UCH-1 (cell line): ENCODE measurements around a stretch of chr5.

- RRBS: no CpG with 5 or more reads among the region's 7 CpGs
Measured at GRCh38 chr5:180805148-180805643, 2.6 kb upstream of the MGAT1 start.

- RRBS: no CpG with 5 or more reads among the region's 7 CpGs
Measured at GRCh38 chr5:180808480-180809120, 6.0 kb upstream of the MGAT1 start.

- RRBS: no CpG with 5 or more reads among the region's 2 CpGs
Measured at GRCh38 chr5:180826004-180826493, 23.4 kb upstream of the MGAT1 start.

DNA sequence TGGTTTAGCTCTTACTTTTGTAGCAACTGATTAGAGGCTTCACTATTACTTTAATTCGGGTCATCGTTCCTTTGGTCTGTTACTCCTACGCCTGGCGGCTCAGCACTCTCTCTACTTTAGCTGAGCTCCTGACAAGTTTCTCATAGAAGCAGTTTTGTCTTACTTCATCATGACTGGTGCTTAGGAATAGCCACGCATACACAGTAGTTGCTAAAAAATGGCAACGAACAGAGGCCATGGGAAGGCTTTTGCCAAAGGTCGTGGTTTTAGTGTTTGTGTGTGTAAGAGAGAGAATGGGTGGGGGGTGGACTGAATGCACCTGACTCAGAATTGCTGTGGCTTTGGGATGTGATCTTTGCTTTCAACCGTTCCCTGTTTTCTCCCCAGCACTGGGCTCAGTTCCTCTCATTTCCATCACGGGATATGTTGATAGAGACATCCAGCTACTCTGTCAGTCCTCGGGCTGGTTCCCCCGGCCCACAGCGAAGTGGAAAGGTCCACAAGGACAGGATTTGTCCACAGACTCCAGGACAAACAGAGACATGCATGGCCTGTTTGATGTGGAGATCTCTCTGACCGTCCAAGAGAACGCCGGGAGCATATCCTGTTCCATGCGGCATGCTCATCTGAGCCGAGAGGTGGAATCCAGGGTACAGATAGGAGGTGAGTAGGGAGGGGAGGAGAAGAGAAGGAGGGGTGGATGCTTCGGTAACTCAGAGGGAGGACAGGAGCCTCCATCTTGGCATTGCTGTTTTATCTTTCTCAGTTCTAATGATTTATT lies 12.2 kb downstream of the BTNL8 start:
- RRBS: no CpG with 5 or more reads among the region's 18 CpGs

DNA sequence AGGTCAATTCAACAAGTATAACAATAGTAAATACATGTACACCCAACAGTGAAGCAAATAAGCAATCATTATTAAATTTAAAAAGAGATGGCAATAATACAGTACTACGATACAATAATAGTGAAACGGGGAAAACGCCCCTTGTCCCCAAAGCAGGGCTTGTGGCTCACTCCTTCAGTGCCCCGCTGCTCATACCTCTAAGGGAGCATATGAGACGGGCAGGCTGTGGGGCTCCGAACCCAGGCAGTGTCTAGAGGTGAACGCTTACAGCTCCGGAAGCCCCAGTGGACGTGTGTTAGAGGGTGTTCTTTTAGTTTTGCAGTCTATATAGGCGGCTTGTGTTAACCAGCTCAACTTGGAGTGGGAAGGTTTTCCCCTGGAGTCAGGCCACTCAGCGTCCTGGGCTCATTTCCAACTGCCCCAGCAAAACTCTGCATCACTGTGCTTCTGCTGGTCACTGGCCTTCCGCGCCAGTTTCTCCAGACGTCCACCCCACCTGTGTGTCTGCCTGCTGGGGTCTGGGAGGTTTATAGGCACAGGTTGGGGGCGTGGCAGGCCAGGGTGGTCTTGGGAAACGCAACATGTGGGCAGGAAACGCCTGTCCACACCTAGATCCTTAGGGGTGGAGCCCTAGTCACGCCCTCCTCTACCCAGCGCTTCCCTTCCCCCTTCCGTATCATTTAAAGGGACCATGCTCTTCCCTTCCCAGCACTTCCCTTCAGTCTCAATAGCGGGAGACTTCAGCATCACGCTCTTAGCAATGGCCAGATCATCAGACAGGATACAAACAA lies 12.2 kb upstream of the BTNL9 start:
- RRBS: no CpG with 5 or more reads among the region's 22 CpGs

GRCh38 chr5:181163938-181164523 lies 16.6 kb downstream of the OR2V2 start:
- RRBS: no CpG with 5 or more reads among the region's 34 CpGs

DNA sequence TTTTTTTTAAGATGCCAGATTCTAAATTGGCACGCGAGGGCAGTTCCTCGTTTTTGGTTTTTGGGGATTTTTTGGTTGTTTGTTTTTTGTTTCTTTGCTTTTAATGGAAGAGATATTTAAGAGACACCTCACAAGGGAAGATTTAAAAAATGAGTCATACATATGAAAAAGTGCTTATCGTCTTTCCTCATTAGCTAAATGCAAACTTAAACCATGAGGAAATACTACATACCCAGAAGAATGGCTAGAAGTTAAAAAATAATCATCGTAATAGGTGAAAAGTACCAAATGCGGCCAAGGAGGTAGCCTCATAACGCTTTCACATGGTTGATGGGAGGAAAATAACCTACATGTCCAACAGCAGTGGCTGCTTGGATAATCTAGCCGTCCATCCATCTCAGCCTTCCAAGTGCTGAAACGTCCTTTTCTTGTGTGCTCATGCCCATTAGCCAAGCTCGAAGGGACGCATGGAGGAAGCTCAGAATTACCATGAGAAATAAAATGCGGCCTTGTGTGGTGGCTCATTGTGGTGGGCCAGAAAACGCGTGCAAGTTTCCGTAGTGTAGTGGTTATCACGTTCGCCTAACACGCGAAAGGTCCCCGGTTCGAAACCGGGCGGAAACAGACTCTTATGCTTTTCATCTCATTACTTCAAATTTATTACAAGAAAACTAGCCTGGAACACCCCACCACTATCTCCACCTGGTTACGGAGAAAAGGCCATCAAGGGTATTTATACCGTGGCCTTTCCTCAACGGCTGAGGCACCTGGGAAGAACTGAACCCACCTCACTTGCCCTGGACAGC lies 21.9 kb downstream of the OR2V2 start:
- RRBS: no CpG with 5 or more reads among the region's 26 CpGs

DNA sequence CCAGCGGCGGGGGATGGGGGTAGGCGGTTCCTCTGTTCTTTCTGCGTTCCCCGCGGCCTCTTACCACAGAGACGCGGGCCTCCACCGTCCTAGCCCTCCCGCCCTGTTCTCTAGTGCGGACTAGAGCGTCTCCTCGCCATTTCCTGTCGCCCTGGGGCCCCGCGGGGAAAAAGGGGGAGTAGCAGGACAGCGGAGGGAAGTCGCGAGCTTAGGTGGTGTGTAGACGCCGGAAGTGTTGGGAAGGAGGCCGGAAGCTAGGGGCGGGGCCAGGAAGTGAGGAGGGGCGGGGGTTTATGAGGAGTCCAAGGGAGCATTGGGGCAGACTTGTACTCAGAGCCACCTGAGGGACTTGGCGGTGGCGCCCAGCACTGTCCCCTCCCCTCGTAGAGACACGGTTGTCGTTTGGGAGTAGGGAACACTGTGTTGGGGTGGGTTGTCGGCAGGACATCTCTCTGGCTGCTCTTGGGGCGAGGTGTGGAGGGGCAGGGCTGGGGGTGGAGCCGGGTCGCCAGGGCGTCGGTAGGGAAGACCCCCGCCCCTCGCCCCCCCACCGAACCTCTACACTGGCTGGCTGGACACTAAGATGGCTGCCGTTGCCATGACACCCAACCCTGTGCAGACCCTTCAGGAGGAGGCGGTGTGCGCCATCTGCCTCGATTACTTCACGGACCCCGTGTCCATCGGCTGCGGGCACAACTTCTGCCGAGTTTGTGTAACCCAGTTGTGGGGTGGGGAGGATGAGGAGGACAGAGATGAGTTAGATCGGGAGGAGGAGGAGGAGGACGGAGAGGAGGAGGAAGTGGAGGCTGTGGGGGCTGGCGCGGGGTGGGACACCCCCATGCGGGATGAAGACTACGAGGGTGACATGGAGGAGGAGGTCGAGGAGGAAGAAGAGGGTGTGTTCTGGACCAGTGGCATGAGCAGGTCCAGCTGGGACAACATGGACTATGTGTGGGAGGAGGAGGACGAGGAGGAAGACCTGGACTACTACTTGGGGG lies 635 bp downstream of the TRIM41 start:
- RRBS: no CpG with 5 or more reads among the region's 55 CpGs

GRCh38 chr5:181265053-181265517 lies 4.1 kb upstream of the TRIM52 start:
- RRBS: 68% methylated on average over 5 of the region's 14 CpGs